Airway epithelial cell (primary cell): ENCODE results near the genes ACSL5 and DCLRE1A.

DNA sequence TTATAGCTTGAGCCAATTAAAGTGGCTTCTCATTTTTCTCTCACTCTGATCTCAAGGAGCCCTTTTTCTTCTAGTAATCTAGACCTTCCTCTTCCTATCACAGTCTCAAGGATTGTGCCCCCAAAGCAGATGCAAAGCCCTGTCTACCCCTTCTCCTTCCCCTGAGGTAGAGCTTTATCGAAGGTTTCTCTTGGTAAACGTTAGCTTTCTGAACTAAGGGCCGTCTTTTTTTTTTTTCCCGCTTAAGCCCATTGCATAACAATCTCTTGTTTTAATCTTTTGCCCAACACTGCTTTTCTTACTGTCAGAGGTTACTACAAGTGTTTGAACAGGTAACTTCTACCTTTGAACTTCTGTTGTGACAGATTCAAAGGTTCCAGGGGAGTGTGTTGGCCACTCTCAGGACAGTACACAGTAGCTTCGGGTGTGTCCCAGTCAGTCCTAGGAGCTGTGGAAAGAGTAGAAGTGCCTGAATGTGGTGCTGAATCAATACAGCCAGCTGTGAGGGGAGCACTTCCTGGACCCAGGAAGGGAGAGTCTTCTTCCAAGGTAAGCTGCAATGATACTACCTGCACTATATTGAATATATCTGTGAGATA lies at the start of gene ACSL5:
TSS of gene ACSL5 (plus strand) at position 396 of the 599 bp plus-strand sequence.
- RAMPAGE, long total RNA: no peak

DNA sequence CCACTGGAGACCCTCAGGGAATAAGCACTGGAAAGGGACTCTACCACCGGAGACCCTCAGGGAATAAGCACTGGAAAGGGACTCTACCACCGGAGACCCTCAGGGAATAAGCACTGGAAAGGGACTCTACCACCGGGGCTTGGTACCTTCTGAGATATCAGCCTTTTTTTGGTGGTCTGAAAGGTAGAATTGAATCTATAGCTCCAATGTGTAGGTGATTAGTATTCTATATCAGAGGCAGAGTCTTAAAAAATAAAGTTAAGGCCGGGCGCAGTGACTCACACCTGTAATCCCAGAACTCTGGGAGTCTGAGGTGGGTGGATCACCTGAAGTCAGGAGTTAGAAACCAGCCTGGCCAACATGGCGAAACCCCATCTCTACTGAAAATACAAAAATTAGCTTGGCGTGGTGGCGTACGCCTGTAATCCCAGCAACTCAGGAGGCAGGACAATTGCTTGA lies 3.1 kb downstream of the ACSL5 start:
- RAMPAGE, long total RNA: no peak

DNA sequence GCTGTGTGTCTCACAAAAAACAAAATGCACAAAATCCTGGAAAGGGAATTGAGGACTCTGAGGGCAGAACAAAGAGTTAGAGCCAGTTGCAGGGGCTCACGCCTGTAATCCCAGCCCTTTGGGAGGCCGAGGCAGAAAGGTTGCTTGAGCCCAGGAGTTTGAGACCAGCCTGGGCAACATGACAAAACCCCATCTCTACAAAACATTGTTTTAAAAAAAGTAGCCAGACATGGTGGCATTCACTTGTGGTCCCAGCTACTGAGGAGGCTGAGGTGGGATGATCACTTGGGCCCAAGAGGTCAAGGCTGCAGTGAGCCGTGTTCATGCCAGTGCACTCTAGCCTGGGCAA lies 205.3 kb downstream of the VTI1A start:
- RAMPAGE, long total RNA: no peak

GRCh38 chr10:112793317-112794074 lies 156.6 kb upstream of the TCF7L2 start:
- RAMPAGE, long total RNA: no peak

- RAMPAGE, long total RNA: no peak
Measured at GRCh38 chr10:112832244-112833024, 117.6 kb upstream of the TCF7L2 start.

GRCh38 chr10:112839792-112840479 lies 110.1 kb upstream of the TCF7L2 start:
- RAMPAGE, long total RNA: no peak

GRCh38 chr10:112915362-112916040 lies 34.5 kb upstream of the TCF7L2 start:
- RAMPAGE, long total RNA: no peak

GRCh38 chr10:112916069-112916509 lies 34.0 kb upstream of the TCF7L2 start:
- RAMPAGE, long total RNA: no peak

DNA sequence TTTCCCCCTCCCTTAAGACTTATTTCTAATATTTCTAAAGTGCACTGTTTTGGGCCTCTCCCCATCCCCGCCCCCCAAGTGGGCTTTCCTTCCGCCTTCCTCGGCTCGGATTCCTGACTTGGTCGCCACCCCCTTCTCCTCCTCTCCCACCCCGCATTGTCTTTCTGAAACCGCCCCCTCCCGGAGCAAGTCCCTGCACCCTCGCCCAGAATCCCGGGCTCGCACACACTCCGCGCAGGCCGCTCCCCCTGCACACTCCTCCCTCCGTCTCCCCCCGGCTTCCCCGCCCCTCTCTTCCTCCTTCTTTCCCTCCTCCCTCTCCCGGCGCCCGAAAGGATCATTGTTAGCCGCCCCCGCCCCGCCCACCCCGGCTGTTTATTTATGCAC lies 255 bp upstream of the TCF7L2 start:
- RAMPAGE, long total RNA: no peak

DNA sequence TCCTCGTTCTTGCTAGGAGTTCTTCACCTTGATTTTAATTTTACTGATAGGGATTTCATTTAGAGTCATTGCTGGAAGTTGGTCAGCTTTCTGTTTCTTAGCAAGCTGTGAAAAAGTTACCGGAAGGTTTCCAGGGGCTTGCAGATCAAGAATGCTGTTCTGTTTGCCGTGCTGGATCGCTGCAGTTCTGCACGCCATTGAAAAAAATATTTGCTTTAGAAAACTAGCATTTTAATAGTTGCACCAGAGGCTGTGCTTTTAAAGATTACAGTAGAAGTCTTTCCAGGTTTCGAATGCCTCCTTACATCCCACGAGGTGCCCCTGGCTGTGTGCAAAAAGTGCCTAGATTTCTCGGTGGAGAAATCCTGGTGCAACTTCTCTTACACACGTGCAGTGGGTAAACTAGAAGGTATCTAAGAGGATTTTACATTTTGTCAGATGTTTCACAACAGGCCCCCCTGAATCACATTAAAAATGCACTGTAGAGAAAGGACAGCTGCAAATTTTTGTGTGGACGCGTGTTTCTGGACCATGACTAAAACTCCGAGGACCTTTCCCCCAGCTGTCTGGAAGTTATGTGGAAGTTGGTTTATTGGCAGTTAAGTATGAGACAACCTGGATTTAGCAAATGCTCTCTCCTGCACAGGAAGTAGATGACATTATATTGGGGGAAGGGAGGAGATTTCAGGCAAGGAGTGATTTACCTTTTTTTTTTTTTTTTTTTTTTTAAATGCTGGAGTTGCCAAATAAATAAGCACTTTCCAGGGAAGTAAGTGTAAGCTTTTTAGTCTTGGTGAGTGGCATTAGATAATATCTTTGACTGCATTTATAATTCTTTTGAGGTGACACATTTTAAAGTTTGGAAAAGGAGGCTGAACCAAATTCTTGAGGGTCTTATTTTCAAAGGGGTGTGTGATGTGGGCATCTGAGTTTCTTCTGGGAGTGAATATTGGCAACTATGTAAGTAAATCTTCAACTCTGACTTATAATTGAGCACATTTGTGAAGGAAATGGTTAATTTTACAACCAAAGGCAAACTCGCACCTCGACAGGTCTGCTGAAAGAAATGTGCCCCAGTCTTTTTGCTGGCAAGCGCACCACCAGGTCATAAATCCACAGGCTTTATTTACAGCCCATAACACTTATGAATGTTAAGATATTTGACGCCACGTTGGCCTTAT lies 6.0 kb downstream of the TCF7L2 start:
- RAMPAGE, long total RNA: no peak

DNA sequence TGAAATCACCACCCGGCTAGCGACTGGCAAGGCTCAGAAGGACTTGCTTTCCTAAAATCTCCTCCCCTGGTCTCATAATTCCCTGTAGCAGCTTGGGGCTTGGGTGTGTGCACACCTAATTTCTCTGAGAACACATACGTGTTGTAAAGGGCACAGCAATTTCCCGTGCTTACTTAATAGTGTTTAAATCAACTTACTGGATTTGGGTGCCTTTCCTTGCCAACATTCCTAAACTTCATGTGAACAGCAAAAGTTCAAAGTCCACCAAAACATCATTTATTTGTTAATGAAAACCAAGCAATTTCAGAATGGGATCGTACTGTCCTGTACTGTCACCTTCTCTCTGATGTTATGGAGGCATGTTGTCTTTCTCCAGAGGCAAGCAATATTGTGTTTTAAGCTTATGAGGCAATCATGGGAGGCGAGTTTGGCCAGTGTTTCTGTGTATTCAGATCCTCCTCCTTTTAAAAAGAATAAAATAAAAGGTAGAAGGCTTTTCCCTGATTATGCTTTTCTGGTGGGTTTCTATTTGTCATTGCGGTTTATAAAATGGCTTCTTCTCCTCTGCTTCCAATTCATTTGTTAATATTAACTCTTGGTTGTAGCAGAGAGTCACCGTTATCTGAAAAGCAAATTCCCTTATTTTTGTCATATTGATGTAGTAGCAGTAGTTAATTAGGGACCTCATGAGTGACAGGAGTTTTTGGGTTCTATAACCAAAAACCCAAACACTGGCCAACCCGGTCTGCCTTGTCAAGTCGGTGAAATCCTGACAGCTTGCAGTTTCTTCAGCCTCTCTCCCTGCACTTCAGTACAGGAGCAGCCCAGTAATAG lies 162.6 kb downstream of the TCF7L2 start:
- RAMPAGE, long total RNA: no peak

- RAMPAGE, long total RNA: no peak
Measured at GRCh38 chr10:113152201-113152899, 202.3 kb downstream of the TCF7L2 start.

DNA sequence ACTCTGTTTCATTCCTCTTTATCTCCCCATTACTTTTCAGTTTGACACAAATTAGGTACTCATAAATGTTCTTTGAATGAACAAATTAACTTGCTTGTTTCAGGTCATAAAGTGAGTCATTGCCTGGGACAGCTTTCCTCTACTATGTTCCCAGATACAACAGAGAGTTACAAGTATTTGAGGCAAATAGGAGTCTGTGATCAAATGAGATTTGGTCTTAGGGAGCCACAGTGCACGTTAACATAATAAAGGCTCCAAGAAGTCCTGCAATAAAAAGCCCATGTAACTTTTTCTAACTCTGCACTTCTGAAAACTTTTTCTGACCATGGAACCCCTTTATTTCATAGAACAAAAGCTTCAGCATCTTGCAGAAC lies 102.4 kb upstream of the HABP2 start:
- RAMPAGE, long total RNA: no peak

DNA sequence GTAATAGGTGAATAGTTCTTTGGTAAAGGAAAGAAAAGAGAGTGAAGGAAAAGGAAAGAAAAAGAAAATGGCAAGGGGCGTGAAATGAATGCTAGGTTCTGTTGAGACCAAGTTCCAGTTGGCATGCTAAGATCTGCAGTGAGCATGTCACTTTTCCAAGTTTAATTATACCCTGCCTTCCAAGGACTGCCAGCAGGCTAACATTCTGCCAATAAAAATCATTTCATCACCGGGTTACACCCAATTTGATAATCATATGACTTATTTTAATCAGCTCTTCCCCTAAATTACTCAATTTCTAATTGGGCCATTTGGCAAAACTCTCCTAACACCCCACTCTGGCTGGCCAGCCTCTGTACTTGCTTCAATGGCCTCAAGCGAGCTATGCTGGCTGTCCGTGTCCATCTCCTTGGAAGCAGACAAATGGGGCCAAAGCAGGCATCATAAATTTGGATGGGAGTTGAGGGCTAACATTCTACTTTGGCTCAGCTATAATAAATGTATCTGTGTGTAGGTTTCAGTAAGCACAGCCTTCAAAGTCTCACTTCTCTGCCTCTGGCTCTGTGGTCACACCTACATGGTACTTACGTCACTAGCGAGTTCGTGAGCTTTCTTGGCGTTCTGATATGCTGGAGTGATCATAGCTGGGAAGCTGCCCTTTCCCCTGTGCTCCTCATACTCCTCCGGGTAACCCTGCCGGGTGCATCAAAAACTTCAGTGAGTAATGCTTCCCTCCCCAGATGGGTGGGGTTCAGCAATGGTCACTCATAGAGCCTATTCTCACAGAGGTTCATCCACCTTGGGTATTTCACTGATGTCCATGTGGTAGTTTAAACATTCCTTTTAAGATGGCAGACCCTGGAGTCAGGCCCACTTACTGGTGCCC lies 17.3 kb downstream of the NRAP start:
- RAMPAGE, long total RNA: no peak

DNA sequence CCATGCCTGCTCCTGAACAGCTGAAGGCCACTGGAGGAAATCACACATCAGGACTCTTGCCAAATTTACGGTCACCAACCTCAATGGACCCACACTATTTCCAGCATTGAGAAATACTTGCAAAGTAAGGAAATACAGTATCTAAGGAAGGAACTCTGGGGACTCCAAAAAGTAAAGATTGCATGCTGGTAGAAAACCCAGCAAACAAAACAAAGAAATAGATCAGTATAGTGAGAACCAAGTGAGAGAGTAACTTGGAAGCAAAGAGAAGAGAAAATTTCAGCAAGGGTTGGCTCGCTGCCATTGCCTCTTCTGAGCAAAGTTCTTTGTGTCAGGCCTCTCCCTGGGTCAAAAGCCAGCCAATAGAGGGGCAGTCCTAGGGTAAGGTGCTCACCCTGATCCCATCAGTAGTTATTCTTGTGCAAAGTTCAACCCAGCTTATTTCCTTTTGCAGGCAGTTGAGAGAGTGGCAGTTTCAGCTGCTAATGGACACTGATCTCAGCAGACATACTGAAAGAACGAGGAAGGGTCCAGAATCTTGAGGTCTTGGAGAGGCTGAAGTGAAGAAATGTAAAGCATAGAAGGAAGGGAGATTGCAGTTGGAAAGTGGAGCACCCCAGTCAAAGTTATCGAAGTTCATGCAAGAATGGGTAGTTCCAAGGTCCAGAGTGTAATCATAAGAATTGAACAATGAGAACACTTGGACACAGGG lies 4.9 kb upstream of the PLEKHS1 start:
- RAMPAGE, long total RNA: no peak

DNA sequence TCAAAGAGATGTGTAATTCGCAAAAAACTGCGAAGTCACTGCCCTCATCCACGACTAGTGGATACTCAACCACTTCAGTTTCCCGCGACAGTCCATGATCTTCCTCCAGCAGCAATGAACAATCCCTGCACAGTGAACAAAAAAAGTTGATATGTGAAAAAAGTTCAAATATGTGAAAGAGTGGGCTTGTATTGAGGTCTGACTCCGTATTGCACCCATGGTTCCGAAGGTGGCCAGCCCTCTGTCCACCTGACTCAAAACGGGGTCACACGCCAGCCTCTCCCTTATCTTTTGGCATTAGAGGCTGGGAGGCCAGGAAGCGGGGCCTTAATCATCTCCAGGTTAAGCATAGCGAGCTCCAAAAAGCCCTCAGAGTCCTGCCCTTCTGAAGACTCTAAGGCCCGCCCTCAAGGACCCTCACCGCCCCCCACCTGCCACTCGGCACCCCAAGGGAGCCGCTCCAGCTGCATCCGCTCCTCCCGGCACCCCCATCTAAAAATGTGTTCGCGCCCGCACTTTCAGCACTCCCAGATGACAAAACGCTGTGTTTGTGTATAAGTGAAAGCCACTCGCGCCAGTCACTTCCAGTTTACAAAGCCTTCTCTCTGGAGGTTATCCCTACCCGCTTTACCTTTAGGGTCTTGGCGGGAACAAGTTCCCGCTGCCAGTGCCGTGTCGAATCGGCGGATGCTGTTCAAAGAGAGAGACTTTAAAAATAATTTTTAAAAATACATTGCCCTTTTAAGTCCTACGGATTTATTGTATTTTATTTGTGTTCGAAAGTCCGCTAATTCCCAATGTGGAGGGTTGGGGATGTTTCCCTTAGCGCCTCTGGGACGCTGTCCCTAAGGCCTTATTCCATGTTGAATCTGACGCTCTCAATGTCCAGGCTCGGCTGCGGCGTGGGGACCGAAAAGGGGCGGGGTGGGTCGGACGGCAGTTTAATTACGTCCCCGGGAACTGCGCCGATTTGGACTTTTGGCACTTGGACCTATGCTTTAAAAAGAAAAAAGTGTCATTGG lies at the start of gene DCLRE1A:
TSS of gene DCLRE1A (minus strand) at position 360 of the 1,022 bp plus-strand sequence.
- RAMPAGE, long total RNA: start-site peak on the minus strand centred at position 672 of the sequence, 46 bp wide, 43 and 26 reads in 2 replicates

GRCh38 chr10:113856142-113856612 lies 1.7 kb downstream of the NHLRC2 start:
- RAMPAGE, long total RNA: no peak

- RAMPAGE, long total RNA: no peak
Measured at GRCh38 chr10:113927615-113928013, 73.2 kb downstream of the NHLRC2 start.

- RAMPAGE, long total RNA: no peak
Measured at GRCh38 chr10:114042773-114043532, 713 bp upstream of the ADRB1 start.

- RAMPAGE, long total RNA: no peak
Measured at GRCh38 chr10:114291669-114292184, 52.7 kb downstream of the VWA2 start.